SP-49 (cell line): ENCODE measurements around the genes ATP5F1E, PHACTR3 and CDH26.

GRCh38 chr20:58905207-58905630 lies 14.0 kb downstream of the GNAS start:
- PRO-cap, result no peak

DNA sequence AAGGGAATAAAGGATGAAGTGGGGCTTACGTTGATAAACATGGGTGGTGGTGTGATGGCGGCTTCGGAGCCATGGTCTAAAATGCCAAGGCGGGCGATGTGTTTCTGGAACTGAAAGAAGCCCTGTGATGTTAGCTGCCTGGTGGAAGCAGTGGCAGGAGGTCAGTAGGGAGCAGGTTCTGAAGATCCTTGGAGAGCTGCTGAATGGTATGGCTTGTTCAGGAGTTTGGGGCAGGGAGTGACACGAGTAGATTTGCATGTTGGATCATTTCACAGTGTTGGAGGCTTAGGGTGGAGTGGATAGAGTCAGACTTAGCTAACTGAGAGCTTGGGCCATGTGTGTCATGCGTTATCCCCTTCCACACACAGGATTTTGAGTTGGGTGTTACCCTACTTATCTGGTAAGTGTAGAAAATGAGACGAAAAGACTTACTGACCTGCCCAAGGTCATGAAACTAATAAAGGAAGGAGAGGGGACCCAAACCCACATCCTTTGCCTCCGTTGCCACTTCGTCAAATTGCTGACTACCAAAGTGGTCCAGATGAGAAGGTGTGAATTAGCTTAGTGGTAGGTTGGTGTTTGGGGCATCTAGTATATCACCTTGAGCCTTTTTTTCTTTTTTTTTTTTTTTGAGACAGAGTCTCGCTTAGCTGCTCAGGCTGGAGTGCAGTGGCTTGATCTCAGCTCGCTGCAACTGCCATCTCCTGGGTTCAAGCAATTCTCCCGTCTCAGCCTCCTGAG lies 1.6 kb downstream of the NELFCD start:
- PRO-cap, result no peak

- PRO-cap, result no peak
Observed at GRCh38 chr20:58997455-58997910, 9.6 kb downstream of the CTSZ start.

DNA sequence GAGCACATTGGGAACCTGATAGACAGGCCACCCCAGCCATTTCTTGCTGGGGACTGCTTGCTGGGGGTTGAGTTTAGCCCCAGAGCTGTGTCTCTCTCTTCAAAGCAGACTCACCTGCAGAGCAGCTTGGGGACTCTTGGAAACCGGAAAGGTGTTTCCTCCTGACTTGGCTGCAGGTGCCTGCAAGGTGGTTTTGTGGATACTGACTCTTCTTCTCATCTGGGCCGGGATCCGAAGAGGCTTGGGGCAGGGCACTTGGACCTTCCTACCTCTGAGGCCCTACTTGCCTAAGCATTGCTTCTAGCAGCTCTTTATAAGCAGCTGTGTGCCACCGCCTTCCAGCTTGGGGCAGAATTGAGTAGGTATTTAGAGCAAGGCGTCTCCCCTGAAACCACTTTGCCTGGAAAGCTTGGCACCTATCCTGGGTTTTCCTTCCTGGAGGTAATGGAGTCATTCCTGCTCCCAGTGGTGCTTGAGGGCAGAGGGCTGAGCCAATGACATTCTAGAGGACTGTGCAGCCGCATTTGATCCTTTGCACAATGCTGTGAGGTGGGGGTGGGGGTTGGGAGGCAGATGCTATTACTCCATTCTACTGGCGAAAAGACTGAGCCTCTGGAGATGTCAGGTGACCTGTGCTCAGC lies 3.4 kb upstream of the CTSZ start:
- PRO-cap, result no peak

- PRO-cap, result no peak
Observed at GRCh38 chr20:59019633-59019875, 325 bp downstream of the TUBB1 start.

GRCh38 chr20:59032178-59033353 lies at the start of gene ATP5F1E:
TSS of gene ATP5F1E (minus strand) at chr20:59032335.
- PRO-cap, result bidirectional peak, plus-strand start at chr20:59032570, minus-strand start at chr20:59032305

- PRO-cap, result no peak
Observed at GRCh38 chr20:59120919-59121412, 42.7 kb upstream of the ZNF831 start.

DNA sequence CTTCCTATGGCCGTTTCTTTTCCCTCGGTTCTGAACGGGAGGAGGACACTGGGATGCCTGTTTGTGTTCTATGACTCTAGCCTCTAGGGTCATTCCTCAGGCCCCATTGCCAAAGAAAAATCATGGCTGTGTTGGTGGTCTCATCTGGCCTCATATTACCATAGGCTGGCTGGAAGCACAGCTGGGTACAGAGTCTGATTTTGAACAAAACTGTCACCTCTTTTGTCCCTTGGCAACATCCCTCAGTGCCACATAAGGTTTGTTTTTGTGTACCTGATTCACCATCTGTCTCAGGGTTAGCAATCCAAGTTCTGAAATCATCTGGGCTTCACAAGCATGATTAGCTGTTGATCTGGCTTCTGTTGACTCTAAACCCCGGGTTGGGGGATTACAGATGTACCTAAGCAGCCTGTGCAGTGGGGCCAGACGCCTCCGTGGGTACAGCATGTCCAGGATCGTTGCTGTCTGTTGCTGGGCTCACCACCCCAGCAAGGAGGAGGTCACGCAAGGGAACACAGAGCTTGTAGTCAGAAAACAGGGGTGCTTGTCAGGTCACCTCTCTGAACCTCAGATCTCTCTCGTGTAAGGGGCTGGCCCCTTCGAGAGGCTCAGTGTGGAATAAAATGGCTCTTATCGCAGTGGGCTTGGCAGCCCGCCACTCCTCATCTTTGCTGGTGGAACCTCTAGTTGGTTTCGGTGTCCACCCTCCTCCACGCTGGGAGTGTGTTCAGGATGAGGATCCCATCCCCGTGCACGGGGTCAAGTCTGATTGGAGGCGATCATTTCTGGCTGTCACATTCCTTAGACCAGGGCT lies 39.3 kb upstream of the ZNF831 start:
- PRO-cap, result no peak

DNA sequence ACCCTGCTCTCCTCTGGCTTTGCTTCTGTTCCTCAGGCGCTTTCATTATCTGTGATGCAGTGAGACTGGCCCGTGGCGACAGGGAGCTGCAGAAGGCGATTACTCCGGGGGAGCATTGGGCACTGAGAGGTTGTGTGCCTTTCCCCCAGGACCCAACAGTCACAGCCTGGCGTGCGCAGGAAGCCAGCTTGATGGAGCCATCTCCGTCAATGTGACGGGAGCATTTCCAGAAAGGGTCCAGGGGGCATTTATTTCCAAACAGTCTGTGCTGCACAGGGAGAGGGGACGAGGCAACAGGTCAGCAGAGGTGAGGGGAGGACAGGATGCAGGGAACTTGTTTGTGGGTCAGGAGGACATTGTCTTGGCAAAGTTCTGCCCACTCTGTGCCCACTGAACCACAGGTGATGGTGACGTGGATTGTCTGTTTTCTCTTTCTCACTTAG lies 5.5 kb upstream of the ZNF831 start:
- PRO-cap, result no peak

GRCh38 chr20:59175766-59176171 lies 12.1 kb downstream of the ZNF831 start:
- PRO-cap, result no peak

DNA sequence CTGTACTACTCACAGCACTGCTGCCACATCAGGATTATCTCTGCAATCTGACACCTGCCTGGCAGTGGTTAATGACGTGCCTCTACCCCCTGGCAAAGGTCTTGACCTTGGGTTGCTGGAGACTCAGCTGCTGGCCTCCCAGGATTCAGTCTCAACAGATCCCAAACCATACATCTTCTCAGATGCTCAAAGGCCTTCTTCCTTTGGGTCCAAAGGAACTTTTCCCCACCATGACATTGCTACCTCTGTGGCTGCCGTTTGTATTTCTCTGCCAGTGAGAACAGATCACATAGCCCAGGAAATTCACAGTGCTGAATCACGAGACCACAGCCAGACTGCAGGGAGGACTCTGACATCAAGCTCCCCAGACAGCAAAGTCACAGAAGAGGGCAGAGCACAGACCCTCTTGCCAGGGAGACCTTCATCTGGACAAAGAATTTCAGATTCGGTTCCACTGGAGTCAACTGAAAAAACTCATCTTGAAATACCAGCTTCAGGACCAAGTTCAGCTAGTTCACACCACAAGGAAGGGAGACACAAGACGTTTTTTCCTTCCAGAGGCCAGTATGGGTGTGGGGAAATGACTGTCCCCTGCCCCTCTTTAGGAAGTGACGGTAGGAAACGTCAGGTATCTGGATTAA lies 46.4 kb upstream of the EDN3 start:
- PRO-cap, result no peak

GRCh38 chr20:59316833-59317393 lies 16.5 kb downstream of the EDN3 start:
- PRO-cap, result no peak

GRCh38 chr20:59586022-59586614 lies 18.2 kb upstream of the PHACTR3 start:
- PRO-cap, result no peak

DNA sequence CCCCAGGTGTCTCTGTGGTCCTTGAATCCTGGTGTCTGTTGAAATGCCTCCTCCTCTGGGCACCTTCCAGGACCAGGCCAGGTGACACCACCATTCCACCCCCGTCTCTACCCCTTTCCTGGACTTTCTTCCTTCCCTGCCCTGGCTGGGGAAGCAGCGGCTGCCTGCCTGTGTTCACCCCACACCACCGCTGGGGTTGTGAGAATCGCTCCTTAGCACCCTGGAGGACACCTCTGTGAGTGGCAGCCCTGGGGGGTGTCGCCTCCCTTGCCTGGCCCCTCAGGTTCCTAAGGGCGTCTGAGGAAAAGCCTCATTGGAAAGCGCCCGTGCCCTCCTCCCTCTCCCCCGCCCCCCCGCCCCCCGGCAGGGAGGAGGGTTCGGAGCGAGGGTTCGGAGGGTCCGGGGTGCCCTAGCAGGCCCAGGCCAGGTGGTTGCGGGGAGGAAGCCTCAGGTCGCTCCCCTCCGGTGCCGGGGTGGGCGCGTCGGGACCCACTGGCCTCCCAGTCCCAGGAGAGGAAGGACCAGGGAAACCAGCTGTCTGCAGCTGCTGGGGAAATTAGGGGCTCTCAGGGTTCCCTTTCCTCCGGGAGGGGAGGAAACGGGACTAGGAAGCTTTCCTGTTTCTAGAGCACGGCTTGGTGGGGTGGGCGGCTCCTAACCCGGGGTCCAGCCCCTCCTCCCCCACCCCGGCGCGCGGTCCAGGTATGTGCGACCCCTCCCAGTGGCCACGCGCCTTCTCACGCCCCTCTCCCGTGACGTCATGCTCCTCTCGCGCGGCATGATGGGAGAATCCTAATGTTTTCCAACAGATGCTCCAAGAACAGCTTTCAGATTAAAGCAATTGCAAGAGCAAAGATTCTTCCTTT lies at the start of gene PHACTR3:
TSS of gene PHACTR3 (plus strand) at position 830 of the 866 bp plus-strand sequence.
- PRO-cap, result no peak

DNA sequence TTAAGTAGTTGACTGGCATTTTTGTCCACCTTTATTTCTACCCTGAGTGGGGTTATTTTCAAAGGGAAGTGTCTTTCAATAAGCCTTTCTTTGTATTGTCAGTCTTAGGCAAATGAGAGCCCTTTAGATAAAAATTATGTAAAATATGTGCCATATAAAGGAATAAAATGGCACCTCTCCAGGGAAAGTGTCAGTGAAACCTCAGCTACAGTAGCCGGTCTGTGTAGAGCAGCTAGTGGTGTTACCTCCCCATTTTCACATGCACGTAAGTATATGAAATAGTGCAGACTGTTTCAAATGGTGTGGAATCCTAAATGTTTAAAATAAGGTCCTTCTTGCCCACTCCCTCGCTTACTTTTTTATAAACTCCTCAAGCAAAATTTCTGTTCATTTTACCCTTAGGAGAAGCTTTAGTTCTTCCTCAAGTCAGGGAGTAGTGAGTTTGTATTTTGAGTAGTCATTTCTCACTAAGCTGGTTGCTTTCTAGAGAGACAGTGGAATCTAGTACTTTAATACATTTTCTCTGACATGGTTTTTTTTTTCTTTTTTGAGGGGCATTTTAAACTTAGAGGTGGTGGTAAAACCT lies 5.1 kb downstream of the FAM217B start:
- PRO-cap, result no peak

DNA sequence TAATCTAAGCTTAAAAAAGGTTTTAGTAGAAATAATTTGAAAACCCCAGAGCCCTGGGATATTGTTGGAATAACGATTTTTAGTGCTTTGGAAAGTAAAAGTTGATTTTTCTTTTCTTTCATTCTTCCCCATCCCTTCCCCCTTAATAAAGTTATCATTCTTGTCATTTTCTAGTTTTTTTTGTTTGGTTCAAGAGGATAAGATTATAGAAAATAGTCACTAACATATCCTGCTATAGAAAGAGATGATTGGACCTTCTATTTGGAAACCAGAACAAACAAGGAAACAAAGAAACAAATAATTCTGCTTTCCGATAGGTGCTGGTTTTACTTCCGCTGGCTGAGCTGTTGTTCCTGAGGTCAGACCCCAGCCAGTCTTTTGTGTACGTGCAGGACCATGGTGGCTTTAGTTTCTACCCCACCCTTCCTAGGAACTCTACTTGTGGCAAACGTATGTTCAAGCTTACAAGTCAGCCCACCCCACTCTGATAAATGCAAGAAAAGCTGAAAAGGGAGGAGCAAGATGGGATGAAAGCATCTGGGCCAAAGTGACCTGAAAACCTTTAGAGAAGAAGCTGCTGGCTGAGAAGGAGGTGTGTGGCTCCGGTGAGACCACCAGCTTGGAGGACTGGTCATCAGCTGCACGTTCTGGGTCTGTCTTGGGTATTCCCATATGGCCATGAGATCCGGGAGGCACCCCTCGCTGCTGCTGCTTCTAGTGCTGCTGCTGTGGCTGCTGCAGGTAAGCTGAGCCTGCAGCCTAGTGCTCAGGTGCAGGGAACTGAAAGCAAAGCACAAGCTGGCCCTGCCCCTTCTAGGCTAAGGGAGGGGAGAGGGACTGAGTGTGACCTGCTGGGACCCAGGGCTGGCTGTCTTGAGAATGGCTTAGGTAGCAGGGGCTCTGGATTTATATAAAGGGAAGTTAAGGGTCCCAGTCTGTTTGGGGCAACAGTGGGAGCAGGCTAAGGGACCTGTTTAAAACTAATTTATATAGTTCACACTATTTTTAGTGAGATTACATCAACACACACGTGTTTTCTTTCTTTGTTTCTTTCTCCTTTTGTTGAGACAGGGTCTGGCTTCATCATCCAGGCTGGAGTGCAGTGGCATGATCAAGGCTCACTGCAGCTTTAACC lies at the start of gene CDH26:
TSS of gene CDH26 (plus strand) at position 369 of the 1,135 bp plus-strand sequence.
- PRO-cap, result no peak

DNA sequence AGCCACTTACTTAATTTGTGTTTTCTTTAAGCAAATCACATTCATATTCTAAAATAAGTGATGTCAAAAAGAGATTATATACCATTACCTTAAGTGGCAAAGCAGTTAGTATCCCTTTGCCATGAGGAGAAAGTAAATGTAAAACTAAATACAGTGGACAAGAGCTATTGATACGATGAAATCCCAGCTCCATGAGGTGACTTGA lies 500.5 kb upstream of the CDH4 start:
- PRO-cap, result no peak

DNA sequence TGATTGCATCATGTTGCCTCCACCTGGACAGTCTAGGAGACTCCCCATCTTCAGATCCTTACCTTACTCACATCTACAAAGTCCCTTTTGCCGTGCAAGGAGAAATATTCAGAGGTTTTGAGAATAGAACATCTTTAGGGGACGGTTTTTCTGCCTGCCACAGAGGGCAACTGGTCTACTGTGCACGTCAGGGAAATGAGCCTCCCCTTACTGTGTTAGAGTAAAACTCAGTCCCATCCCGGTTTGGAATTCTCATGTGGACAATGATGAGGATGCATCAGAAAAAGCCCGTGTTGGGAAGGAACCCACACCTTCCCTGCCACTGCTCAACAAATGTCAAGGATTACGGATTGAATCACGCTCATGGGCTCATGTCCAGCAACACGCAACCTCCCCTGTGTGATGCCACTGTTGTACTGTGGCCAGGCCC lies 459.7 kb upstream of the CDH4 start:
- PRO-cap, result no peak

- PRO-cap, result no peak
Observed at GRCh38 chr20:61253613-61254625, 1.9 kb downstream of the CDH4 start.

DNA sequence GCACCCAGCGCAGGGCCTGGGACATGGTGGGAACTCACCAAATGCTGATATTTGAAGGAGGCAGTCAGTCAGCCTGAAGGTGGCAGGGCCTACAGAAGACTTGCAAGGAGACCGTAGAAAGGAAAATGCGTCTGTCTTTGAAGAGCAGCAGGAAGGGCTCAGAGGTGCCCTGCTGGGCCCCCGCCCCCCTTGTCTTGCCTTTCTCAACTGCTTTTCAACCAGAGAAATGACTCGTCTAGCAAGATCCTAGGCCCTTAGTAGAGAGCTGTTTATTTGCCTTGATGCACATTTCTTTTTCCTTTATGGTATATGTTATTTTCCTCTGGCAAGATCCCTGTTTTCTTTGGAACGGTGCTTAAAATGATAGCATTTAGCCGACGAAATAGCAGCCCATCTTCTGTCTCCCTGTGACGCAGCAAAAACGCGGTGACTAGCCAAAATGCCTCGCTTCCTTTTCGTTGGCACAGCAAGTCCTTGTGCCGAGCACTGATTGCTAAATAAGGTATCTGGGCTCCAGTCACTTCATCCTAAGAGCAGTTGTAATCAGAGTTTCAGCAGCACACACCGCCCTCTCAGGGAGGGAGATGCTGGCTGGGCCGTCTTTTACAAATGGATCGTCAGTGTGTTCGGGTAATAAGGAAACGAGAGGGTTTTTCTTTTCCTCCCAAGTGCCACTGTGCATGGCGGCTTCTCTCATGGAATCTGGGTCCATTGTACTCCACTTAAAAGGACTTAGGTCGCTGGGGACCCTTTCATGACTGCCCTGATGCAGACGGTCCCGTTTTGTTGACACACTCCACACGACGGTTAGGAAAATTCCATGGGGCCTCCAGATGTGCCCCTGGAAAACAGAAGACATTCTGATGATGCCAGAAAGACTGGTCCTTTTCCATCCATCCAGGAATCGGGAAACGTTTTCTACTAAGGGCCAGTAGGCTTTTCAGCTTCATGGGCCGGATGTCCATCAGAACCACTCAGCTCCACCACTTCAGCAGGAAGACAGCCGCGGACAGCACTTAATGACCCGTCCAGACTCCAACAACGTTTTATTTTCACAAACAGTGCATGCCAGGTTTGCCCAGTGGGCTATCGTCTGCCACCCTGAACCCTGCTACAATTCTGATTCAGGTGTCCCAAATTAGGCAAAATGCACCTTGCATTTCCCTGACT lies 185.3 kb downstream of the CDH4 start:
- PRO-cap, result no peak